ReNcell CX (cell line): ENCODE results near the gene CPB1.

GRCh38 chr3:145698149-145698692 lies 462.8 kb downstream of the PLOD2 start:
- PRO-cap = no peak

DNA sequence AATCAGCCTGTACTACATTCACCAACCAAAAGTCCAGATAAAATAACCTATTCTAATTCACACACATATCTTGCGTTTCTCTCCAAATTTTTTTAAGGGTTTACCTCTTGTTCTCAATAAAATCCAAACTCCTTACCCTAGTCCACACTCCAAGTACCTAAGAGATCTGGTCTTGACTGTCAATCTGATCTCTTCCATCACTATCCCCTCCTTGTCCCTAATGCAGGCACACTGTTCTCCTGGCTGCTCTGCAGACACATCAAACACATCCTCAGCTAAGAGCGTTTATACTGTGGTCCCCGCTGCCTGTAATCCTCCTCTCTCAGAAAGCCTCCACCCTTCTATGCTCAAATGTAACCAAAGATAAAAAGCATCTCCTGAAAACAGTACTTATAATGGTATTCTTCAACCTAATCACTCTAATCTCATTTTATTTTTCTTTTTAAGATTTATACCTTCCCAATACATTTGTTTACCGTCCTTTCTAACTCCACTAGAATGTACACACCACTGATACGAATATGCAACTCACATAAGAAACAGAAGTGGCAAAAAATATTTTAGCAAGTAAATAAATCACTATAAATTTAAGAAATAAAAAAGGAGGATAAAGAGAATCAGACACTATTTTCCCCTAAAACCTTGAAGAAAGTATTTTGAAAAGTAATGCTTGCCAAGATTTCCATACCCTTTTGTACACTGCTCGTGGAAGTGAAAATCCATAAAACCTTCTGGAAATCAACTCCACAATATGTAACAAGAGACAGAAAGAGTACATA lies 17.1 kb downstream of the PLOD2 start:
- PRO-cap = no peak

DNA sequence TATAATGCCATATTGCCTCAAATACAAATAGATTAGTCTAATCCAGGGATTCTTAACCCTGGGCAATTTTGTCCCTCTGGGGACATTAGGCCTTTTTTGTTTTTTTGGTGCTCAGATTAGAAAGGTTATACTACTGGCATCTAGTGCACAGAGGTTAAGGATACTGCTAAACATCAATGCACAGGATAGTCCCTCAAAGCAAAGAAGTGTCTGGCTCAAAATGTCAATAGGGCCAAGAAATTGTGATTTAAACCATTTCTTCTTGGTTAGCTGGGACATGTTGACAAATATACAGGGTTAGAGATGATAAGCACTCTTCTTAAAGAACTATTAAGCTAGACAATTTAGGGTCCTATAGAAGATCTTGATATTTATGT lies 2.4 kb downstream of the PLOD2 start:
- PRO-cap = no peak

DNA sequence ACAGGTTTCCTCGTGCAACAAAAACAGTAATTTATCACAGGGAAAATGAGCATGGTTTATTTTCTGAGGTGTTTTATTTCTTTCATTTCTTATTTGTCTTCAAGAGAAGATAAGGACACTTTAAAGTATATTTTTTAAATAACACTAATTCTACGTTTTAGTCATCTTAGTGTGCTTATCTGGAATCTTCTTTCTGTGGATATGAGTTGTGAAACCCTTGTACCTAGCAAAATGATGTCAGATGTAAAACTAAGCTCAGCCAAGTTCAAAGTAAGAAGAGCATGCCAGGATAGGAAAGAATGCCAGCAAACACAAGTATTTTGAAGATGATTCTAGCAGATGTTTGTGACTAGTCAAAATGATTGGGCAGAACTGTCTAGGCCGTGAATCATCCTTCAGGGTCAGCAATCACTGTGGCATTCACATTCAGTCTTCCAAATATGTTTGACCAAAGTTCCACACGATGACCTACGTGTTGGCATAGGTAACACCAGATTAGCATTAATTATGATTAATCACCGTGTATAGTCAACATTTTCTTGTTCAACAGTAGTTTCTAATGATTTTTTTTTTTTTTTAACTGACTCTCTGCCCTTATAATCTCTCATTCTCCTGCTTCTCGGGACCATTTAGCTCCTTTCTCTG lies 5.4 kb upstream of the PLOD2 start:
- PRO-cap = no peak

GRCh38 chr3:146504735-146505145 lies 35.4 kb upstream of the PLSCR2 start:
- PRO-cap = no peak

GRCh38 chr3:147245105-147245519 lies 161.2 kb downstream of the ZIC4 start:
- PRO-cap = no peak

- PRO-cap = no peak
Measured at GRCh38 chr3:148737403-148737636, 39.6 kb downstream of the AGTR1 start.

- PRO-cap = no peak
Measured at GRCh38 chr3:148827506-148827956, at the start of gene CPB1. CPB1 (plus strand) TSS chr3:148827811.

- PRO-cap = no peak
Measured at GRCh38 chr3:149145612-149146601, 16.5 kb downstream of the HPS3 start.

- PRO-cap = no peak
Measured at GRCh38 chr3:149188010-149188426, 33.6 kb downstream of the CP start.

DNA sequence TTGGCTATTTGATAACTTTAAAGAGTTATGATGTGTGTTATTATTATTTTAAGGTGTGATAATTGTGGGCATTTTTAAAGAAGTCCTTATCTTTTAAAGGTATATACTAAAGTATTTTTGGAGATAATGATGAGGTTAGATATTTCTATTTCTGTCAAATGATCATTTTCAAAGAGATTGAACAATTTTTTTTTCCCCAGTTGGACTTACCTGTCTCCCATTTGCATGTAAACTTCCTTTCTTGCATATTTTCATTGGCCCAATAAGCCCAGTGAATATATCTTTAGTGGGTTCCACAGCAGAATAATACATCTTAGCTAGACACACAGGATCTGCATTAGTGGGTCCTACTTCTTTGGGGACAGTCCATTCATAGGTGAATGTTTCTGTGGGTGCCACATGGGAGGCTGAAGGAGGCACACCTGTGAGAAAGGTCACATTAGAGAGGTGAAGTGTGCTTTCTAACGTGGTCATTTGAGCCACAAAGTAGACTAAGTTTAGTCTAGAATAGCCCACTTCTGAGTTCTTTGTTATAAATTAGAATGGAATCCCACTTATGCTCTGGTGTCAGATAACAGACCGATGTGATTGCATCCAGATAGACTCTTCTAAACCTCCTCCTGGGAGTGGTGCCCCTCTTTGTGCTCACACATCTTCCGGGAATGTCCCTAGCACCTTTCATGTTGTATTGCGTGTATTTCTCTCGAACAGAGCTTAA lies 23.3 kb downstream of the CP start:
- PRO-cap = no peak

- PRO-cap = no peak
Measured at GRCh38 chr3:149209798-149210353, 11.8 kb downstream of the CP start.

GRCh38 chr3:149355949-149356623 lies 21.4 kb downstream of the TM4SF1 start:
- PRO-cap = no peak

DNA sequence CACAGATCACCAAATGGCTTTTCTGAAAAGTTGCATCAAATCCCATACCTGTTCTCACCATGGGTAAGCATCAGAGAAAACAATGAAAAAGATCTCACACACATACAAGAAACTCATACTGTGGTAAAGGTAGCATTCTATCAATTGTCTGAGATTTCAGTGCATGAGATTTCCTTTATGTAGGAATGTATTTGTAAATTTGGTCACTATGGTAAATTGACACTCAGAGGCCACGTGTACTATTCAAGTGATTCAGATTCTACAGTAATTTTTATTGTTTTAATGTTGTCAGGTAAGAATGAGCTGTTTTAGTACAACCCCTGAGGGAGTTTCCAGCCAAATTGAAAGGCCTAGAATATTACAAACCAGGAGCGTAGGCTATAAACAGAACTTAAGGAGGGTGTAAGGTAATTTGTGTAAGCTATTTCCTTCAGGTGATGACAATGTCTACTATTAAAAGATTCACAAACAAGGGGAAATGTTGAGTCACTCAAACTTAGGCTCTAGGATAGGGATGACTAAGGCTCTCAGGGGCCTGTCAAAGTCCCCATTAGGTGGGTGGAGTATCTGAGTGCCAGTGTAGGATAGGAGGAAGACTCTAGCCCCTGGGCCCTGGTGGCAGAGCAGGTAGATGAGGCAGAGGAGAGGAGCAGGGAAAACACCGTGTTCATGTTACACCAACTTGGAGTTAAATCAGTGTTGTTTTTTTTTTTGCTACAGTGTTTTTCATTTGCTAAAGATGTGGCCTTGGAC lies 10.5 kb downstream of the TM4SF1 start:
- PRO-cap = no peak

DNA sequence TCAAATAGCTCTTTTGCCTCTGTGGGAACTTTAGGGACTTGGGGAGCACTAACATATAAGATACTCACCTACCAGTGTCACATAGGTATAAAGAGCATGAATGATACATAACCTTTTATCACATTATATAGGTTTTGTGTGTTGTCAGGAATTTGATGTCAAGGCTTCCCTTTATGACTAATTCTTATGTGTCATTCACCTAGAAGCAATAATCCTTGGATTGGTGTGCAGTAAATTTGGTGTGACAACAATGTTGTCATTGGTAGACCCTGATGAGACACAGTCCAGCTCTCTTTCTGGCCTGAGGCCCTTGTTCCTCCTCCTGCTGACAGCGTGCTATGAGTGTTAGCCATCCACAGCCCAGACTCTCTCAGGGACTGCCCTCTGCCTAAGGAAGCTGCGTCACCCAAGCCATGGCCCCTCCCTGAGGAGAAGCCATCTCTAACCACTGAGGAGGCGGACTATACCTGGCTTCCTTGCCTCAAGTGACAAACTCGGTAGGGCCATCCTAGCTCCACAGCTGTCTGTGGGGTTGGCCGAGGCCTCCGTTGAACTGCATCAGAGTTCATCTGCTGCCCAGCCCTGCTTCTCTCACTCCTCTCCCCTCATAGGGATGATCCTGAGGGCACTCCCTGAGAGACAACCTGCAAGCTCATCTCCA lies 13.3 kb upstream of the TM4SF1 start:
- PRO-cap = no peak

DNA sequence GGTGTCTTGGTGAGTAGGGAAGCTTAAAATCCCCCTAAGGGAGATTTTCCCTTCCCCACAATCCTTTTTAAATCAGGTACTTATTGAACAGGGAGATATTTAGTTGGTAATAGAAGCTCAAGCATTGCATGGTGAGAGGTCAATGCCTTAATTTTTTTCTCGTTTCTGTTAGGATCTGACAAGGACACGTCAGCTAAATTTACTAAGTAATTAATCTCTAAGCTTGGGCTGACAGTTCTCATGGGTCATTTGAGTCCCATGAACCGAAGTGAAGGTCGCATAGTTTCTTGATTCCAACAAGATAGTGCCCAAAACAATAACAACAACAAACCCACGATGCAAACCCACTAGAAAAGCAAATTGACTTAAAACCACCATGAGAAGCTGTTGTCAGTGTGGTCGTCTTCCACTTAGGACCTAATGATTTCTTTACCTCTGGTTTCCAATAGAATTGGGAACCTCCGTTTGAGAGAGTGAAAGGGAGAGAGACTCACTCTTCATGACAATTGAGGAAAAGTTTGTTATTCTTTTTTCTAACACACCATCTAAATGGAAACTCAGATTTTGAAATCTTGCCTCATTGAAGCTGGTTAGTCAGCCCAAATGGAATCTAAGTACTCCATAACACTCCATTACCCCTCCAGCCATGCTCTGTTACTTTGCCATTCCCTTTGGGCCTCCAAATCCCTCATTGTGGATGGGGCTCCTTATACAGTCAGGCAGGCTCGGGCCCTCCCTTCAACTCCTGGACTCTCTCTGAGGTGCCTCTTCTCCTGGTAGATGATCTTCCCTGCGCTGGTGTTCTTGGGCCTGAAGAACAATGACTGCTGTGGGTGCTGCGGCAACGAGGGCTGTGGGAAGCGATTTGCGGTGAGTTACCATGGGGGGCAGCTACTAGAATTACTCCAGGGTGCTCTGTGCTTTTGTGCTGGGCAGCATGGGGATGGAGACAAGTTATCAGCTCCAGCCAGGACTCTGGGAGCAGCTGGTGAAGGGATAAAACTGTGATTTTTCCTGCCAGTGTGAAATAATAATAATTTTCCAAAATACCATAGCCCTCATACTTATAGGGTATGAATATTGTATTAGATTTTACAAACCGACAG lies 899 bp downstream of the TM4SF4 start:
- PRO-cap = no peak

GRCh38 chr3:149507448-149508580 lies 33.3 kb downstream of the TM4SF4 start:
- PRO-cap = no peak

DNA sequence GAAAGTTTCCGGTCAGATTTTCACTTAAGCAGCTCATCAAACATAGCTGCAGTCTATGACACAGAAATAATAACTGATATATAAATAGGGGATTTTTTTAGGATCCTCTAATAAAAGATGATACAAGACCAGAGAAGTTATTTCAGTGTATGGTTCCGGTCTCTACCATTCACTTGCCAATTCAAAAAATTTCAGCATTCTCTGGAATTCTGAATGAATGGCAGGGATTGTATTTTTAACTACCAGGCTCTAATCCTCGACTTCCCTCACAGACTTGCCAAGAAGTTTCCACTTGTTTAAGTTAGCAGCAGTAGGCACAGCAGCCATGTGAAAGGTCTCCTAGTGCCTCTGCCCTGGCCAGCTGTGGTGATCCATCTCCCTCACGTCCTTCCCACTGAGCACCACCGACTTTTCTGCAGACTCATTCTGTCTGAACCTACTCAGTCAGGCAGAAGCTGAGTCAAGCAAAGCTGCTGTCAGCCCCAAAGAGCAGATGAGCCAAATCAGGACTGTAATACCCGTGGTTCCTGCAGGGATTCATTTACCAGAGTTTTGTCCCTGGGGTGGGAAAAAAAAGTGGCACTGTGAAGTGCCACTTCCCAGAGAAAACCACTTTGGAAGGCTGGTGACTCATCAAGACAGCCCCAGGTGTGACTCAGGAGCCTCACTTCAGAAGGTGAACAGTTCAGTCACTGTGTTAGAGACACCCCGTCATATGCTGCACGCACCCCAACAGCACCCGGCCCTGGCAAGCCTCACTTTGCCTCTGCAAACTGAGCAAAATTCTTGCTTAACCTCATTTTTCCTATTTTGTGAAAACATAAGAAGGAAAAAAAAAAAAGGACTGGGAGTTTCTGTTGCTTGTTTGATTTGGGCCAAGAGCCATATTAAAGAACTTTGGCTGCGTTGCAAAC lies 76.1 kb downstream of the WWTR1 start:
- PRO-cap = no peak

DNA sequence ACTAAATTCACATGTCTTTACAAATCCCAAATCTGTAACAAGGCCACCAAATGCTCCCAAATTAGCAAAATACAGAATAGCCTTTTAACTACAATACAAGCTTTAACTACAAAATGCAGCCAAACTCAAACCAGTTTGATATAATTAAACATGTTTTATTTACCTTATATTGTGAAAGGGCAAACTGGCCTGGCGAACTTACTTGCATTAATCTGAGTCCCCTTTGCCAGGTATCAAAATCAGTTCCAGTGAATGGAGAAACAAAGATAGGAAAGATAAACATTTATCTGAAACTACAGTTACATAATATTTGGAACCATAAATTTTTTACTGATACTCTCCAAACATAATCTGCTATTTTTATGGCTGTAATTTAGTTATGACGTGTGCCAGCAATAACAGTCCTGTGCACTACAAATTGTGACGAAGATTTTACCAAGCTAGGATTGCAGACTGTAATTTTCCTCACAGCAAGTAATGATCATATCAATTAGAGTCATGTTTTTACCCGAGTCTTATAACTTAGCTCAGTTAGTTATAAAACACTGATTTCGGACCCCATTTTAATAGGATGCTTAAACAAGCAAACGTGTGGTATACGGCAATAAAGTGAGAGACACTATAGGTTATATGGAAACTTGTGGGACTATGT lies 14.7 kb downstream of the WWTR1 start:
- PRO-cap = no peak

DNA sequence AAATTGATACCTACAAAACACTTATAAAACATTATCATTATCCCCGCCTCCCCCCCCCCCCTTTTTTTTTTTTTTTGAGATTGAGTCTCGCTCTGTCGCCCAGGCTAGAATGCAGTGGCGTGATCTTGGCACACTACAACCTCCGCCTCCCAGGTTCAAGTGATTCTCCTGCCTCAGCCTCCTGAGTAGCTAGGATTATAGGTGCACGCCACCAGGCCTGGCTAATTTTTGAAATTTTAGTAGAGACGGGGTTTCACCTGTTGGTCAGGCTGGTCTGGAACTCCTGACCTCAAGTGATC lies 41.8 kb downstream of the COMMD2 start:
- PRO-cap = no peak